Suprapubic skin (tissue), 4 donors: ENCODE data around the gene SRSF6.

- PRO-cap: no peak
- RAMPAGE, long total RNA, 4 experiments: no peak in any of the 4 experiments
These were observed 40.0 kb downstream of the PPP1R16B start for GRCh38 chr20:38845363-38846063.

- PRO-cap: no peak
- RAMPAGE, long total RNA, 4 experiments: no peak in any of the 4 experiments
These were observed 53.6 kb downstream of the PPP1R16B start for GRCh38 chr20:38859097-38859461.

GRCh38 chr20:38893837-38894465 is 32.3 kb upstream of the FAM83D start:
- PRO-cap: no peak
- RAMPAGE, long total RNA, 4 experiments: no peak in any of the 4 experiments

GRCh38 chr20:39037147-39037538 is 75.0 kb downstream of the DHX35 start:
- PRO-cap: no peak
- RAMPAGE, long total RNA, 4 experiments: no peak in any of the 4 experiments

- PRO-cap: no peak
- RAMPAGE, long total RNA, 4 experiments: no peak in any of the 4 experiments
These were observed 348.9 kb downstream of the MAFB start for GRCh38 chr20:40340160-40340478.

DNA sequence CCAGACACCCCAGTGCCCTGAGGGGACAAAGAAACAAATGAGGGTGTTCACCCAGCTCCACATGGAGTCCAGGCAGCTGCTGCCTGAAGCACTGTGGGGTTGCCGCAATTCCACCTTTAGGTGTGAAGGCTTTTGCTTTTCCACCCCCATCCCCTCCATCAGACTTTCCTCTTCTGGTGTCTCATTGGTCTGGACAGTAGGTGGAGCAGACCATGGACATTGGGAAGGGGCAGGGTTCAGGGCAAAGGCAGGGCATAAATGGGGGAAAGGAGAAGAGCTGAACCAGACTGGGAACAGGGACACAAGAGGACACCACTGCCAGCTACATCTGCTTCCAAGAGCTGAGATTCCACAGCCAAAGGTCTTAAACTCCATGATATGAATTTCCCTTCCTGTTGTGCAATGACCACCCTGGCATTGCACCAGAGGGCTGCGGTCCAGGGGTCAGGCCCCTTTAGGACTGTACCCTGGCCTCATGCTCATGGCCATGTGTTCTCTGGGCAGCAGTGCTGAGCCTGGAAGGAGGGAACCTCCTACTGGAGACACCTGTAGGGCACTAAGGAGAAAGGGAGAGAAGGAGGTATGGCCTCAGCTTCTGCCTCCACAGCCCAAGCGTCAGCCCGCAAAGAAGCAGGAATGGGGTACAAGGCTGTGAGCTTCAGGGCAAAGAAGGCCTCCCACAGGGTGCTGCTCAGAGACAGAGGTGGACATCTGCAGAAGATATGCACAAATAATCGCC is 137.9 kb downstream of the MAFB start:
- PRO-cap: no peak
- RAMPAGE, long total RNA, 4 experiments: no peak in any of the 4 experiments

DNA sequence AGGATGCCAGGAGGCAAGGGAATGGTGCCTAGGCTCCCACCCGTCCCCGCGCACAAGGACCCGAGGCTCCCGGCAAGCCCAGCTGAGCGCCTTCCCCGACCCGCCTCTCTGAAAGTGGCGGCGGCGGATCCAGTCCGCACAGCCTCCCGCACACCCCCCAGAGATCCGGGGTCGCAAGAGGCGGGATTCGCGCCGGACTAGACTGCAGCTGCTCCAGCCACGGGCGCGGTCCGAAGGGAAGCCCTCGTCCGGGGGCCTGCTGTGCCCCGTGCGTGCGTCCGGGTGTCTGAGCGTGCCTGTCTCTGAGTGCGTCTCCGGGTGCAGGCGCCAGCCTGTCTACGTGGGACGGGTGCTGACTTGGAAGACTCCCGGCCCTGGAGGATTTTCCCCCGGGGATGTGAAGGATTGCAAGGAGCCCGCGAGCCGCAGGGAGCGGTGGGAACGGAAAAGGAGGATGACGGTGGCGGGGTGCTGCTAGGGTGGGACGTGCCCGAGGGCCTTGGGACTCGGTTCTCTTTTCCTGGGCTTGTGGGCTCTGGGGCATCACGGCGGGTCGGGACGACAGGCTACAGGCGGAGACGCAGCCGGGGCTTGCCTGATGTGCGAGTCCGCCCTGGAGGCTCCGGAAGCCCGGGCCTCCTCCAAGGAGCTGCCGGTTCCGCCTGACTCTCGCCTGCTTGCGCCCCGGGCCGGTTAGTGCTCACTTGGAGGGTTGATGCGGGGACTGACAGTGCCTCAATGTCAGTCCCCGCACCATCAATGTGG is 5.8 kb downstream of the MAFB start:
- PRO-cap: bidirectional peak, plus-strand start at position 383 of the sequence, minus-strand start at position 110 of the sequence; unidirectional peak, plus-strand start at position 703 of the sequence
- RAMPAGE, long total RNA, 4 experiments: no peak in any of the 4 experiments

- PRO-cap: no peak
- RAMPAGE, long total RNA, 4 experiments: no peak in any of the 4 experiments
These were observed 38.1 kb upstream of the TOP1 start for GRCh38 chr20:40990534-40990986.

DNA sequence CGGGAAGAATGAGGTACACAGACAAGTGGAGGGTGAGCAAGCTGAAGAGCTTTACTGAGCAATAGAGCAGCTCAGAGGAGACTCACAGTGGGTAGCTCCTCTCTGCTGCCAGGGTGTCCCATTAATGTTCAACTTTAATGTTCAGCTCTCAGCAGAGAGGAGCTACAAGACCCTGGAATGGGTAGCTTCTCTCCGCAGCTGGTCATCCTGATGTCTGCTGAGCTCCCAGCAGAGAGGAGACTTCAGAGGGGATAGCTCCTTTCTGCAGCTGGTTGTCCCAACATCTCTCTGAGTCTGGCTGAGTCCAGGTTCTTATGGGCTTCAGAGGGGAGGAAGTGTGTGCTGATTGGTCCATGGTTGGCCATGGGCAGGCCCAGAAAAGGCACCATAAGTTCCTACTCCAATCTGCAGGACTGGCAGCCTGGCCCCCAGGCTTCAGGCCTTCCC is 21.9 kb upstream of the TOP1 start:
- PRO-cap: no peak
- RAMPAGE, long total RNA, 4 experiments: no peak in any of the 4 experiments

DNA sequence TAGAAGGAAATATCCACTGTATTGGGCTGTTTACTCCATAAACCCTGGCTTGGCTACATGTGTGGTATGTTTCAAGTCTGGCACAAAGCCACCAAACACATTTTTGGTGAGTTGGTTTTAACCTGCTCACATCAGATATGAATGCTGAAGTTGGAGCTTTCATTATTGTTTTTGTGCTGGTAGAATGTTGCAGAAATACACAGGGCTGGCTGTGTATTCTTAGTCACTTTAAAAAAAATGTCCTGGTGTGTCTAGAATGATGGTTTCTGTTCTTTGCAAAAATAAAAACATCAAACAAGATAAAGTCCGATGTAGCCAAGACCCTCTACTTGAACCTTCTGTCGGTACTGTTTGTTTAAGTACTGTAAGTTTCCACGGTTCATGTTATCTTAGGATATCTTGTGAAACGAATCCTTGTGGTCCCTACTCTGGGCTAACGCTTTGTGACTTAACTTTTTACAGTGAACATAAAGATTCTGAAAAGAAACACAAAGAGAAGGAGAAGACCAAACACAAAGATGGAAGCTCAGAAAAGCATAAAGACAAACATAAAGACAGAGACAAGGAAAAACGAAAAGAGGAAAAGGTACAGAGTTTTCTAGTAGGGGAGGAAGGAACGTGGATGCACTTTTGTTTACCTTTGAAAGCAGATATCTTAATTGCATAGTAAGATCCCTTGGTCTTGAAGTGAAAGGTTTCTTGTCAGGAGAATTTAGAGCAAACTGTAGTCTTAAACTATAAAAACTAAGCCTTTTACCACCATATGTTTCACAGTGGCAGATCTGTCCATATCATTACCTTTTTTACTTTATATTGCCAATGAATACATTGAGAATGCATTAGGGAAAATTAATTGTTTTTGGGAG is 47.3 kb downstream of the TOP1 start:
- PRO-cap: no peak
- RAMPAGE, long total RNA, 4 experiments: no peak in any of the 4 experiments

GRCh38 chr20:41100167-41100390 is 37.3 kb upstream of the PLCG1 start:
- PRO-cap: no peak
- RAMPAGE, long total RNA, 4 experiments: no peak in any of the 4 experiments

- PRO-cap: no peak
- RAMPAGE, long total RNA, 4 experiments: no peak in any of the 4 experiments
These were observed 22.2 kb downstream of the PLCG1 start for GRCh38 chr20:41159460-41160123.

DNA sequence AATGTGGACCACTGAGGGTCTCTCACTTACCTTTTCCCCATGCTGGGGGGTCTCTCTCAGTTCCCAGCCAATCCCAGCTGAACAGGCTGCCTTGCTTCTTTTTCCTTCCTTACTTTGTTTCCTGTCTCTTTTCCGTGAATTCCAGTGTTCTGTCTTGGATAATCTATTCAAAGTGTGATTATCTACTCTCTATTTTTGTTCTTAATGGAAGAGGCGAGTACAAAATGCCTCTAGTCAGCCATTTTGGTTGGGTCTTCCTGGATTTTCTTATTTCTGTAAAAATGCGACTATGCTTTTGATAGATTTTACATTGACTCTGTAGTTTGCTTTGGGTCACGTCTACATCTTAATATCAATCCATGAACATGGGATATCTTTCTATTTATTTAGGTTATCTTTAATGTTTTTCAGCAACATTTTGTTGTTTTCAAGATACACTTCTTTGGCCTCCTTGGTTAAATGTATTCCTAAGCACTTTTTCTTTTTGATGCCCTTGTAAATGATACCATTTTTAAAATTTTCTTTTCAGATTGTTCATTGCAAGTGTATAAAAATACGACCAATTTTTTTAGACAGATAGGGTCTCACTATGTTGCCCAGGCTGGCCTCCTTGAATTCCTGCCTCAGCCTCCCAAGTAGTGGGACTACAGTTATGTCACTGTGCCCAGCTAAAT is 55.7 kb downstream of the PLCG1 start:
- PRO-cap: no peak
- RAMPAGE, long total RNA, 4 experiments: start-site peak on the minus strand in 1 of 4 experiments, centred at position 384 of the sequence, 5 reads per replicate

GRCh38 chr20:41321620-41321959 is 4.1 kb upstream of the ZHX3 start:
- PRO-cap: no peak
- RAMPAGE, long total RNA, 4 experiments: no peak in any of the 4 experiments

- PRO-cap: no peak
- RAMPAGE, long total RNA, 4 experiments: no peak in any of the 4 experiments
These were observed 54.3 kb upstream of the EMILIN3 start for GRCh38 chr20:41420698-41421555.

- PRO-cap: no peak
- RAMPAGE, long total RNA, 4 experiments: no peak in any of the 4 experiments
These were observed 84.2 kb upstream of the EMILIN3 start for GRCh38 chr20:41450883-41451151.

DNA sequence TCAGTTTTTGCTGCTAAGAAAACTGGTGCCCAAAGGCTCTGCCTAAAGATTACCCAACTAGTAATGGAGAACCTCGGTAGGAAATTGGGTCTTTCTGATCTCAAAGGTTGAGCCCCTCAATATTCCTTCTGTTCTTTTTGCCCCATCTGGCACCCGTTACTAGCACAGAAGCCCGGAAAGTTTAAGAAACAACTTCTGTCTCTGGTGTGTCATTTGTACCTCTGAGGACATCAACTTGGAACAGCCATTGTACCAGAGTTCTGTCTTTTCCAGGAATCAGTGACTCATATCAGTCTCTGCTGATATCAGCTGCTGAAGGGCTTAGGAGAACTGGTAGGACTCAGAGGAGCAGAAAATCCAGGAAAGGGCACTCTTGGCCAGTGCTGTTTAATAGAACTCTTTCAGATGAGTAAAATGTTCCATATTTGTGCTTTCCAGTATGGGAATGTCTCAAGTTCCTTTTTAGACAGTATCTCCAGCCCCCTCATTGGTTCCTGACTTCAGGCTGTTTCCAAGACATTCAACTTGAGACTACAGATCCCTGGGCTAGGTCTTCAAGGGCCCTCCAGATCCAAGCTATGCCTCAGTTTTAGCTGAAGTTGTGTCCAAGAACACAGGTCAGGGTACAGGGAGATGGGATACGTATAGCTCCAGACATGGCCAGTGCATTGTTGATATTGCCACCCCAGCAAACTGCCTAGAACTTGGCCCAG is 78.3 kb upstream of the CHD6 start:
- PRO-cap: no peak
- RAMPAGE, long total RNA, 4 experiments: no peak in any of the 4 experiments

GRCh38 chr20:41715431-41716013 is 97.3 kb upstream of the CHD6 start:
- PRO-cap: no peak
- RAMPAGE, long total RNA, 4 experiments: no peak in any of the 4 experiments

- PRO-cap: no peak
- RAMPAGE, long total RNA, 4 experiments: no peak in any of the 4 experiments
These were observed 352.2 kb downstream of the PTPRT start for GRCh38 chr20:42837485-42837944.

GRCh38 chr20:43457334-43457946 is at the start of gene SRSF6:
Gene SRSF6 (plus strand): TSS chr20:43457896.
- PRO-cap: bidirectional peak, plus-strand start at chr20:43457896, minus-strand start at chr20:43457788
- RAMPAGE, long total RNA, 4 experiments: start-site peak on the plus strand in 2 of 4 experiments, at chr20:43457893-43457903 at its widest, 99 to 277 reads per replicate